Progenitor cell of endocrine pancreas (in vitro differentiated cells): ENCODE results near the genes SLITRK5 and MBNL2.

- PRO-cap, result no peak
Measured at GRCh38 chr13:78660026-78660986, 1.4 kb upstream of the OBI1 start.

DNA sequence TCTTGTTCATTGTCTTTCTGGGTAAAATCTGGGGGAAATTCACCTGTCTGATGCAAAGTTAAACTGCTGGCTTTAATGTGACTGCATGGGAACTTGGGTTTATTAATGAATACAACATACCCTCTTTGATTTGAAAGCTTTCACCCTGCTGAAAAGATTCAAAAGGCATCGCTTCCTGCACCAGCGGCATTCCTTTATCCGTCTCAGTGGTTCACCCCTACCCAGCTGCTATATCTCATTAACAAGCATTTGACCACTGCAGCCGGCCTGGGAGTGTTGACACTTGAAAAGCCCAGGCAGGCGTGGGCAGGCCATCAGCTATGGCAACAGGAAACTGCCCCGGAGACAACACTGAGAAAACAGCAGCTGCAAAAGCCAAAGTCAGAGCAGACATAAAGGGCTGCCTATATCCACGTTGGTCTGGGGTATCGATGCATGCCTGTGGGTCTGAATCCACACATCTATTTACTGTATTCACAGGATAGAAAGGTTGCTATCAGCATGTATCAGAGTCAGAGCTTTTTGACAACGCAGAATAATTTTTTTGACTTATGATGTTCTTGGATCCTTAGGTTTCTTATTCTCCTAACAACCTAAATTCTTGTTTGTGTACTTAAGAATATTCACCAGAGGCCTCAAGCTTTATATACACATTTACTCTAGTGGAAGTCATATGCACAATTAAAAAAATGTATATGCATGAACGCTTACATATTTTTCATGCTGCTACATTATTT, 302.0 kb downstream of the NDFIP2 start:
- PRO-cap, result bidirectional peak, plus-strand start at position 405 of the sequence, minus-strand start at position 227 of the sequence

- PRO-cap, result no peak
Measured at GRCh38 chr13:80047447-80047755, 293.5 kb downstream of the SPRY2 start.

GRCh38 chr13:80199210-80199559, 141.7 kb downstream of the SPRY2 start:
- PRO-cap, result no peak

- PRO-cap, result no peak
Measured at GRCh38 chr13:80305838-80306137, 35.1 kb downstream of the SPRY2 start.

- PRO-cap, result no peak
Measured at GRCh38 chr13:80336348-80336858, 4.5 kb downstream of the SPRY2 start.

DNA sequence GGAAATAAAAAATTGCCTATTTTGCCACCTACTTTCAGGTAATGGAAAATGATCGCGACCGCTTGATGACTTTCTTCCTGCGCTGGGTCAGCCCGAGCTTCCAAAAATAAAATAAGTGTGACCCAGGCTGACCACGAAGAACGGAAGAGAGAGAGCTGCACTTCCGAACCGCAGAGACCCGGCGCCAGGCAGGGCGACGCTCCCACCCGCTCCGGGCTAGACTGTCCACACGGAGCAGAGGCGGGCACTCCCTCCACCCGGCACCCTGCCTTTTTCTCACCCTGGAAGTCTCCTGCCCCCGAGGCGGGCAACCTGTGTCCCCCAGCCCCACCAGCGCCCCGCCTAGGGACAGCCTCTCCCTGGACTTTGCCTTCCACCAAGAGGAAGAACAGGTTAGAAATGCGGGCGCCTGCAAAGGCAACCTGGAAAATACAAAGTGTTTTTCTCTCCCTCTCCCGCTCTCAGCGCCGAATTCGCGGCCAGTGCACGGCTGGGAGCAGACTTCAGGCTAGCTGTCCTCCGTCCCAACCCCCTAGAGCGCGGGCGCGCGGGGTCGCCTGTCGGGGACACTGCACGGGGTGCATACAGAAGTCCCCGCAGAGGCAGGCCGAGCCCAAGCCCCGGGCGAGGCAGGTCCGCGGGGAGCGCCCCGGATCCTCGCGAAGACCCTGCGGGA, 962 bp downstream of the SPRY2 start:
- PRO-cap, result bidirectional peak, plus-strand start at position 470 of the sequence, minus-strand start at position 275 of the sequence

- PRO-cap, result no peak
Measured at GRCh38 chr13:80716506-80716982, 375.6 kb upstream of the SPRY2 start.

- PRO-cap, result no peak
Measured at GRCh38 chr13:86909374-86909731, 761.8 kb upstream of the SLITRK5 start.

- PRO-cap, result no peak
Measured at GRCh38 chr13:87670631-87671688, at the start of gene SLITRK5. Gene SLITRK5 (plus strand): TSS chr13:87671371.

- PRO-cap, result no peak
Measured at GRCh38 chr13:89161842-89162041, 1490.6 kb downstream of the SLITRK5 start.

GRCh38 chr13:91174828-91175939, 223.2 kb upstream of the GPC5 start:
- PRO-cap, result unidirectional peak, plus-strand start at chr13:91174957

GRCh38 chr13:94323760-94324114, 155.7 kb downstream of the DCT start:
- PRO-cap, result no peak

GRCh38 chr13:94706841-94707788, 5.2 kb downstream of the SOX21 start:
- PRO-cap, result bidirectional peak, plus-strand start at chr13:94707449, minus-strand start at chr13:94707107; unidirectional peak, minus-strand start at chr13:94707604

- PRO-cap, result bidirectional peak, plus-strand start at chr13:94968049, minus-strand start at chr13:94967762
Measured at GRCh38 chr13:94967505-94968352, 255.4 kb upstream of the SOX21 start.

GRCh38 chr13:95354553-95355194, 53.4 kb upstream of the ABCC4 start:
- PRO-cap, result no peak

- PRO-cap, result no peak
Measured at GRCh38 chr13:95746847-95747810, 70.2 kb downstream of the DNAJC3 start.

GRCh38 chr13:96331573-96332194, 241.8 kb downstream of the HS6ST3 start:
- PRO-cap, result no peak

DNA sequence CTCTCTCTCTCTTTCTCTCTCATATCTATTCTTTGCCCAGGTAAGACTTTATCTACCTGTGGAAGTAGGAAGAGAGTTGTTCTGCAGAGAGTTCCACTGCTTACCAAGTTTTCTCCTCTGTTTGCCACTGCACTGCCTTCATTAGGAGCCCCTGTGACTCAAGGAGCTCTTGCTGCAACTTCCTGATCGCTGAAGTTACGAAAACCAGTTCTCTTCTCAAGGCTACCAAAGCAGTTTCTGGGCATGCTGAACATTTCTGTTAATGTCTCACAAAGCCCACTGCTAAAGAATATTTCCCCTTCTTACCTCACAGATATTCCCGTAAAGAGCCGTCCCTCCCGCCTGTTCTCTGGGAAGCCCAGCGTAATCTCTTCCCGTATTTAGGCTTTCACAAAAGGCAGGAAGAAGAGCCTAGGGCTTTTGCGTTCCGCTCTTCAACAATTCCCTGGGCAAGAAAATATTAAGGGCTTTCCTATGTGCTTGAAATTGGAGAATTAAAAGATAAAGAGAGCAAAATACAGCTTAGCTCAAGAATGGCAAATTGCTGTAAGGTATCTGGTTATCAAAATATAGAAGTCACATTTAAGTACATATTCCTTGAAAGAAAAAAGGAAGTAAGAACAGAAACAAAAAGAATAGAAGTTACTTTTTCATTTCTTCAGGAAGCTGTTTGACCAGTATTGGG, 82.7 kb upstream of the OXGR1 start:
- PRO-cap, result no peak

- PRO-cap, result bidirectional peak, plus-strand start at chr13:97222333, minus-strand start at chr13:97222196; bidirectional peak, plus-strand start at chr13:97222588, minus-strand start at chr13:97222499
Measured at GRCh38 chr13:97221812-97223103, at the start of gene MBNL2. Gene MBNL2 (plus strand): TSS chr13:97222333.